Bronchus (tissue), 1 donor: ENCODE measurements around a stretch of chr1.

GRCh38 chr1:46684380-46684926, 12.8 kb downstream of the TEX38 start:
- PRO-cap, result no peak

DNA sequence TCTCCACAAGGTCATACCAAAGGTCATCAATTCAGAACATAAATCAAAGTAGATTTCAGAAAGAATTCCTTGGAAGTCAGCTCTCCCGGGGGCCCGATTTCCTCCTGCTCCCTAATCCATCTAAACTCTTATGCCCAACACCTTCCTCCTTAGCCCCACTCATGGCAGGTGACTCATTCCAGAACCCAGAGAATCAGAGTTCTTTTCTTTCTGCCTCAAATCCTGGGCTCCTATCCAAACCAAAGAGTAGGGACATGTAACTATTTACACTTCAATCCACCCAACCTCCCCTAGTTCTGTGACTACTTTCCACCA, 7.2 kb upstream of the CYP4A11 start:
- PRO-cap, result no peak

DNA sequence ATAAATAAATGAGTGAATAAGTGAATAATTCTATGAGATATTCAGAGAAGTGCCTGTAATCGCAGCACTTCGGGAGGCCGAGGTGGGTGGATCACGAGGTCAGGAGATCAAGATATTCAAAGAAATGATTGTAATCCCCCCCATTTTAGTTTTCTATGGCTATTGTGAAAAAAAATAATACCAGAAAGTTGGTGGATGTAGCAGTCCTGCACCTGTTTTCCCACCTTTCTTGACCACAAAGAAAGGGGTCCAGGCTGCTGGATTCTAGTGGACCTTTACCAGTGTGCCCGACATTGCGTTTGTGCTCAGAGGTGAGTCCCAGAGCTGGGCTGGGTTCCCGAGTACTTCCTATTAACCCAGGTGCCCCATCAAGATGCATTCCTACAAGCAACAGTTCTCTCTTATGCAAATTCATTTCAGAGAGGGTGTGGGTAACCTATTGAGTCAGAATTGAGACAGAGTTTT, 7.6 kb upstream of the CYP4A22 start:
- PRO-cap, result unidirectional peak, minus-strand start at position 301 of the sequence

DNA sequence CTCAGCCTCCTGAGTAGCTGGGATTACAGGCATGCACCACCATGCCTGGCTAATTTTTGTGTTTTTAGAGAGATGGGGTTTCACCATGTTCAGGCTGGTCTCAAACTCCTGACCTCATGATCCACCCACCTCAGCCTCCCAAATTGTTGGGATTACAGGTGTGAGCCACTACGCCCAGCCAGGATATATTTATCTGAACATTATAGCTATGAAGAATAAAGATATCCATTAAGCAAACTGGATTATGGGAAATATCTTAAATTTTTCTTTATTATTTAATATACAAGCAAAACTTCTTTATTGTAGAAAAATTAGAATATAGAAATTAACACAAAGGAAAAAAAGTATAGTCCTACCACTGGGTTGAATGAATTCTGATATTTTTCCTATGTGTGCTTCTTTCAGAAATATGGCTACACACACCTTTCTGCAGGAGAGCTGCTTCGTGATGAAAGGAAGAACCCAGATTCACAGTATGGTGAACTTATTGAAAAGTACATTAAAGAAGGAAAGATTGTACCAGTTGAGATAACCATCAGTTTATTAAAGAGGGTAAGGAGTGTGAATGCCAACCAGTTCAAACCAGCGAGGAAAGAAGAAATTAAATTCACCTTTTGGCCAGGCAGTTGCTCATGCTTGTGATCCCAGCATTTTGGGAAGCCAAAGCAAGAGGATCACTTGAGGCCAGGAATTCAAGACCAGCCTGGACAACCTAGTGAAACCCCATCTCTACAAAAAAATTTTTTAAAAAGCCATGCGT, 34.7 kb downstream of the CMPK1 start:
- PRO-cap, result no peak

- PRO-cap, result no peak
Observed at GRCh38 chr1:47431329-47431903, 6.4 kb upstream of the FOXD2 start.

DNA sequence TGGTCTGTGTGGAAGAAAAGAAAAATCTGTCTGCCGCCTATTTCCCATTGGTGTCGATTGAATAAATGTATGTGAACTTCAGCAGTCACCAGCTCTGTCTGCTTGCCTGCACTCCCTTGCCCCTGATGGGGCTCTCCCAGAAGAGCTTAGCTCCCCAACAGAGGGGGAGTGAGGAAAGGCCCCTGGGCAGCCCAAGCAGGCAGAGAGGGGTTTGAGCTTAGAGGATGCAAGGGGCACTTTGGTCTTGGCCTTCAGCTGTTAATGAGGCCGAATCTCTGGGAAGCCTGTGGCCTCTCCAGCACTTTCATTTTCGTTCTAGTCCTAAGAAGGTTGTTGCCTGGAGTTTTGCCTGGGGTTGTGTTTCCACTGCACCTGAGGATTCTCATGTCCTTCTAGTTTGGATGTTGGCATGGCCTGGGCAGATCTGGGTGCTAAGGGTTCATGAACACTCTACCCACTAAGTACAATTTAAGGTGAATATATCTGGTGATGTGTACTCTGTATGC, 2.8 kb downstream of the FOXD2 start:
- PRO-cap, result no peak

GRCh38 chr1:47444635-47445173, 6.9 kb downstream of the FOXD2 start:
- PRO-cap, result no peak

- PRO-cap, result no peak
Observed at GRCh38 chr1:47477322-47477980, 39.6 kb downstream of the FOXD2 start.

DNA sequence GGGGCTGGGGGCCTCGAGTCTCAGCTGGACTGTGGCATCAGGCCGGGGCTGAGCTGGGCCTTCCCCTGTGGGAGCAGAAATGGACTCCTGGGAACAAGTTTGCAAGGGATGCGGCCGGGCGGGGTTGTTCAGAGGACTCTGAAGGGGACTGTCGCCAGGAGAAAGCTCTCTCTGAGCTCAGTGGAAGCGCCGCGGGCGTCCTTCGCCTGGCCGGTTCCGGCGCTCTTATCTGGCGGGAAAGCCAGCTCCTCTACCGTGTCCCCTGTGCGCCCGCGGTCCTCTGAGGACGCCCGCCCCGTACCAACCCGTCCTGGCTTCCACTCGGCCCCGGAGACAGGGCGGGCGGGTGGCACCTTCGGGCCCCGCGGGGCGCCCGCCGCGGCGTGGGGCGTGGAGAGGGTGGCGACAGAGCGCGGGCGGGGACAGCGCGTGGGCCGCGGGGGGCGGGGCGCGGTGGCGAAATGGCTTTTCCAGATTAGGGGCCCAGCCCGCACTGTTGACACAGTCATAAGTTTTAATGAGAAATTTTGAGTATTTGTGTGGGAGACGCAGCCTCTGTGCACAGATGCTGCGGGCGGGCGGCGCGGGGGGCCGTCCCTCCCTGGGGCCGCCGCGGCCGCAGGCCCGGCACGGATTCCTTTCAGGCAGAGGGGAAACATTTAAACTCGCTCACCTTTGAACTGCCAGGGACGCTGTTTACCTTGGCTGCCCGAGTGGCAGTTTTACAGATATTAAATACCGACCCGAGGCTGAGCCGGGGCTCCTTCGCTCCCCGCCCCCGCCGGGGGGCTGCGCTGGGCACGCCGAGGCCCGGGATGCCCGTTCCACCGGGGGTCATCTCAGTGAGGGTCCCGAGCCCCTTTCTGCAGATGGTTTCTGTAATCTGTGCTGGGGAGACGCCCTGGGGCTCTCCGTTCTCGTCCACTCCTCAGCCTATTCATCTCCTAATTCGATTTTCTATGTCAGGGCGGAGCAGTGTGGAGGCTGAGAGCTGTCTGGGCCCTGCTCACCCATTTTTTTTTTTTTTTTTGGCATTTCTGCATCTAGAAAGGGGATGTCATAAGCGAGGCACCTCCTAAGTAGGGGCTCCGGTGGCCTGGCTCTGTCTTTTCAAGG, 70.4 kb downstream of the FOXD2 start:
- PRO-cap, result no peak

GRCh38 chr1:47533430-47533863, 95.6 kb downstream of the FOXD2 start:
- PRO-cap, result no peak

DNA sequence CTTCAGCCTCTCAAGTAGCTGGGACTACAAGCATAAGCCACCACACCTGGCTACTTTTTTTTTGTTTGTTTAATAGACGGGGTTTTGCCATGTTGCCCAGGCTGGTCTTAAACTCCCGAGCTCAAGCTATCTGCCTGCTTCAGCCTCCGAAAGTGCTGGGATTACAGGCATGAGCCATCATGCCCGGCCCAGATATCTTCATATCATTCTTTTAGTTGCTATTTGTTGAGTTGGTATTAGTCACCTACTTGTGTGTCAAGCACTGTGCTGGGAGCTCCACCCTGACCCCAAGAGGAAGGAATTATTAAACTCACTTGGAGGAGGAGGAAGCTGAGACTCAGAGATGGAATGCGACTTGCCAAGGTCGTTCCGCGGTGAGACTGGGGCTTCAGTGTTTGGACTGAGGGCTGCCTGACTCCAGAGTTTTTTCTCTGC, 131.9 kb downstream of the FOXD2 start:
- PRO-cap, result unidirectional peak, plus-strand start at position 333 of the sequence

DNA sequence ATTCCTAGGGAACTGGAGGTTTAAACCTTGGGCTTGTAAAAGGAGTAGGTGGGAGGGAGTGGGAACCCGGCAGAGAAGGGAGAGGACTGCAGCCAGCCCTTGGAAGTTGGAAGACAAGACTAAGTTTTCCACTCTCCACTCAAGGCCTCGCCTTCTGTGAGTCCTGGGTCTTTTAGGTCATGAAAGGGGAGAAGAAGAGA, 247.1 kb downstream of the FOXD2 start:
- PRO-cap, result no peak

- PRO-cap, result no peak
Observed at GRCh38 chr1:47708883-47709903, 271.3 kb downstream of the FOXD2 start.

- PRO-cap, result no peak
Observed at GRCh38 chr1:47938278-47938861, 58.8 kb downstream of the TRABD2B start.

DNA sequence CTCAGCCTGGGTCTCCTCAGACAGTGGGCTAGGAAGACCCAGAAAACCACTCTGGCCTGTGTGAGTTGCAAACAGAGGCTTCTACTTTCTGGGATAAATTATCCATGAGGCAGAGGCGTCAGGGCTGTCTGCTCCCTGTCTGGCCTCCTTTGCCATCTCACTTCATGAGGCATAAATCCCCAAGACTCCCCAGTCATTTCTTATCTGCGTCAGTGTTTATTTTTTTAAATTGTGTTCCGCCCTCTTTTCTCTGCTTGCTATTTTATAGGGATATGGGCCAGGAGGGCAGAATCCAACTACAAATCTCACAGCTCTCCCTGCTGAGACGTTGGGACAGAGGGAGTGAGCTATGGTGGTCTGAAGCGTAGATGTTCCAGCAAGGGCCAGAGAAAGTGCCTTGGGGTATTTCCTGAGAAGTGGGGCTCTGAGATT, 80.7 kb upstream of the TRABD2B start:
- PRO-cap, result no peak

DNA sequence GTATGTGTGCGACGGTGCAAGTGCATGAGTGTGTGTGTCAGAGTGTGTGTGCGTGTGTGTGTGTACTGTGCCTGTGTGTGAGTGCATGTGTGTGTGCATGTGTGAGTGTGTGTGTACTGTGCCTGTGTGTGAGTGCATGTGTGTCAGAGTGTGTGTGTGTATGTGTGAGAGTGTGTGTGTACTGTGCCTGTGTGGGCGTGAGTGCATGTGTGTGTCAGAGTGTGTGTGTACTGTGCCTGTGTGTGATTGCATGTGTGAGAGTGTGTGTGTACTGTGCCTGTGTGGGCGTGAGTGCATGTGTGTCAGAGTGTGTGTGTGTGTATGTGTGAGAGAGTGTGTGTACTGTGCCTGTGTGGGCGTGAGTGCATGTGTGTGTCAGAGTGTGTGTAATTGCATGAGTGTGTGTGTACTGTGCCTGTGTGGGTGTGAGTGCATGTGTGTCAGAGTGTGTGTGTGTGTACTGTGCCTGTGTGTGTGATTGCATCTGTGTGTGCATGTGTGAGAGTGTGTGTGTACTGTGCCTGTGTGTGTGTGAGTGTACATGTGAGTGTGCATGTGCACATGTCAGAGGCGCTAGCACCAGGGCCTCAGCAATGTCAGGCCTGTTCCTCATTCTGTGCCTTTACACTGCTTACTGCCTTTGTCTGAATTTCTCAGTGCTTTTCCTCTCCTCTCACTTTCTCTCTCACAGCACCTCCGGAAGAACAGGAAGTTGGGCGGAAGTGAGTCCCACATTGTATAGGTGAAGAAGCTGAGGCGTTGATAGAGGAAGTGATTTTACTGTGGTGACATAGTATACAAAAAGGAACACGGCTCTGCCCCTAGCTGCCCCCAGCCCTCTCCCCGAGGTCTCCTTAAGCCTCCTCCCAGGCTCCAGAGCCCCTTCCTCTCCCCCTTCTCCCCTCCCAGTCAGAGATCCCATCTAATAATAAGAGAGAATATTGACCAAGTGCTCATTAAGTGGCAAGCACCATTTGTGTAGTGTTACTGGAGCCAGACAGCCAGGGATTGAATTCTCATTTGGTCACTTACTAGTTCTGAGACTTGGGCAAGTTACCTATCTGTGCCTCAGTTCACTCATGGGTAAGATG, 5.0 kb downstream of the SLC5A9 start:
- PRO-cap, result no peak

GRCh38 chr1:48494050-48494909, 22.3 kb upstream of the SPATA6 start:
- PRO-cap, result no peak

- PRO-cap, result no peak
Observed at GRCh38 chr1:50109342-50110121, 812 bp downstream of the ELAVL4 start.

GRCh38 chr1:50975275-50975766, 5.3 kb downstream of the CDKN2C start:
- PRO-cap, result no peak

DNA sequence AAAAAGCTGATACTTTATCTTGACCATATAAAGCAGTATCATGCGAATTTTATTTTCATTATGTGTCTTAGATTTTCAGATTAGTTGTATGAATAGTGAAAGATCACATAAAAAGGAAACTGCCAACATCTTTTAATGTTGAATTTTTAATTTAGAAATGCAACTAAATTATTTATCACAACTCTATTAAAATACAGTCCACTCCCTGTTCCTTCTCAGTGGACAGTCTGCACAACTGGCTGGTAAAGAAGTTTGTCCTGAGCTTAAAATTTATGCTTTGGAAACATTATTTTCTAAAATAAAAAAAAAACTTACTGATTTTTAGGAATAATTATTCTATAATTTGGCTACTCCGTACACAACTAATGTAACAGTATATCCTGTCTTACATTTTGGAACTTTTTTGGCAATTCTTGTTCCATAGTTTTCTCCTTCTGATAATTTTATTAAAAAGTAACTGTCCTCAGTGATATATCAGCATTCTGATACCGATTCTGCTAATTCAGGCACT, 9.5 kb downstream of the CDKN2C start:
- PRO-cap, result no peak